WTC11 (cell line): Measurements from ENCODE around the genes PAK5 and SNAP25.

DNA sequence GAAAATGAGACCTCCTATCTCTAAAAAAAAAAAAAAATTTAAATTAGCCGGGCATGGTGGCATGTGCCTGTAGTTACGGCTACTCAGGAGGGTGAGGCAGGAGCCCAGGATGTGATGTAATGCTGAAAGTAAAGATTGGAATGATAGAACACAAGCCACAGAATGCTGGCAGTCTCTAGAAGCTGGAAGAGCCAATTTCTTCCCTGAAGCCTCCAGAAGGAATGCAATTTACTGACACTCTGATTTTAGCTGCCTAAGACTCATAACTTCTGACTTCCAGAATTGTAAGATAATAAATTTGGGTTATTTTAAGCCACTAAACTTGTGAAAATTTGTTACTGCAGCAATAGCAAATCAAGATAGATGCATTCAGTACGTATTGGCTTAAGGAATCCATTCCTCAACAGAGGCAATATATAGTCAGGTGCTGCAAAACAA is 27.3 kb upstream of the HAO1 start:
- PRO-cap: no peak

DNA sequence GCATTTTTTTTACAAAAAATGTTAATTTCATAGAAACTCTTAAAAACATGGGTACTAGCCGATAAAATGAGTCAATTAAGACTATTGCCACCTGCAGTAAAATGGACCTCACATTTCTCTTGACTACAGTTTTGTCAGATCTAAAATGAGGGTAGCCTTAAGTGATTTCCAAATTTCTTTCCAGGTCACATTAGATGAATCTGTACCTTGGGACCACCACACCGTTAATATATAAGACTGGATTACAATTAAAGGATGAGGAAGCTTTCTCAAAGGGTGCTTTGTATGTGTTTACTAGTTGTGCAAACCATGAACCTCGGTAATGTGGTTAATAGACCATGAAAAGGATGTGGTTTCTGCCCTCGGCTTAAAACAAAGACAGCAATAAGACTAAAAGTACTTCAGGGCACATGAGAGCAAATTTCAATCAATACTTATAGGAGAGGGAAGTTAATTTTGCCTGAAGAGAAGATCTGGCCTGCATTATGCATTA is 692 bp upstream of the TMX4 start:
- PRO-cap: no peak

DNA sequence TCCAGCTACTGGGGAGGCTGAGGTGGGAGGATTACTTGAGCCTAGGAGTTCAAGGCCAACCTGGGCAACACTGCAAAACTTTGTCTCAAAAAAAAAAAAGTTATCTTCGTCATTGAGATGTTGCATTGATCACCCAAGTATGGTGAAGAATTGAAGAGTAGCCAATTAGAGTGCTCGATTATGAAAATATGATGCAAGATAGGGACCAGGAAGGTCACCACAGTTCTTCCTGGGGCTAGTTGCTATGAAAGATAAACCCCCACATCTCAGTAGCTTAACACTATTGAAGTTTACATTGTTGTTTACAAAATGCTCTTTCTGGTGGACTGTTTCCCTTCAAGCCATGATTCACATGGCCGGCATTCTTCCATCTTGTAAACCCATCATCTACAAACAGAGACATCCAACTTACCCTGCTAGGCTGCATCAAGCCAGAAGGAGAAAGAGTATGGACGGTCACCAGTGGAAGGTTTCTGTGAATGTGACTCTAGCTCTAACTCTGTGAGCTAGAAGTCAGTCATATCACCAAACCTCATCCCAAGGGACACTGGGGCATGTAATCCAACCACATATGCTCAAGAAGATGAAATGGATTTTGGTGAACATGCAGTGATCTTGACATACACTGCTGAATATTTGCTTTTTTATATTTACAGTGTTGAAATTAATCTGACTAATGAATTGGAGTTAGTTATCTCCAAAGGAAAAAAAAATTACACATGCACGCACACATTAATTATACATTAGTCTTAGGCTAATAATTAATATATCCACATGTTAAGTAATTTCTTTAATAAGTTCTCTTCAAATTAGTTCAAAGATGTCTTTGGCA is 340.7 kb downstream of the PLCB1 start:
- PRO-cap: no peak

DNA sequence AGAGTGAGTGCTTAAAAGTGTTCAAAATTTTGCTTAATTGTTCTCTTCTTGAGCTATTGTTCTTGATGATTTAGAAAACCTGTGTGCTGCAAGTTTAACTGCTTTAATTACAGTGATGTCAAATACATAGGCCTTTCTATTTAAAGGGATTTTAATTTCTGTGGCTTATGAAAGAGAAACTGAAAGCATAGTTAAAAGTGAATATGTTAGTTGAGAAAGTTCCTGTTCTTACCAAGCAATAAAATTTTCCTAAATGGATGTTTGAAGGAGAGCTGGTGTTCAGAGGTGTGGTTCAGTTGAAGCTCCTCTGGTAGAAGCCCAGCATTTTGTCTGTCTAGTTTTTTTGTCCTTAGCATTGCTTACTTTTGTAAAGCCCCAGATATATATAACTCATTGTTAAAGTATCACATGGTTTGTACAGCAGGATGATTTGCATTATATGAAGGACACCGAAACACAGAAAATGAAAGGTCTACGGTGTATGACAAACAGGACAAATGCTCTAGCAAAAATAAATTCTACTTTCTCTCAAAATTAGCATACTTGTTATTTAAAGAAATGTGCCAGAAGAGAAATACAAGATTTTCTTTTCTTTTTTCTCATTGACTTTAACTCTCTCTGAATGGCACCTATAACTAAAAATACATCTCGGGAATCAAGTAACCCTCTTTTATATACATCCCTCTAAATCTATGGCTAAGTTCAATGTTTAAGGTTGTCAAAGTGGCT is 466.1 kb upstream of the PLCB4 start:
- PRO-cap: no peak

GRCh38 chr20:8647768-8648517 is 420.9 kb upstream of the PLCB4 start:
- PRO-cap: no peak

DNA sequence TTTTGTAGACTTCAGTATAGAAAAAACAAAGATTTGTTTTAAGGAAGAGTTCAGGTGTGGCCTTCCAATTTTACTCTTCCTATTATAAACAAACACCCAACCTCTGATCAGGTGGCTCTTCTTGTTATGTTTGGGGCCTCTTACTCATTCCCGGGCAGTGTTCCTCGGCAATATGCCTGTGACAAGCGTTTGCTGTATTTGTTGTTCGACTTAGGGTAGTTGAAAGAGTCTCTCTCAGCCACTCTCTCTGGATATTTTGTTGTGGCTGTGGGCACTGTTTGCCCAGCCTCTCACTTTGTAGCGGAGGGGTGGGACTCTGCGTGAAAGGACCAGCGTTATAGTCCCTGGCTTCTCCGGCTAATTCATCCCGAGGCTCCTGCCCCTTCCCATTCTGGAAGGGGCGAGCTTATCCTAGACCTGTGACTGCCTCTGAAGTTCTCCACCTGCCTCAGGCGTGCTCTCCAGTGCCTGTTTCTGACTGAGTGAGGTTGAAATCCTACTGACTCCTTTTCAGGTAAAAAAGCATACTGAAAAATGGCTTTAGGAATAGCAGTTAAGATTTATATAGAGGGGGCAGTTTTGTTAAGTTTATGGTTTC is 97.4 kb downstream of the PLCB4 start:
- PRO-cap: no peak

DNA sequence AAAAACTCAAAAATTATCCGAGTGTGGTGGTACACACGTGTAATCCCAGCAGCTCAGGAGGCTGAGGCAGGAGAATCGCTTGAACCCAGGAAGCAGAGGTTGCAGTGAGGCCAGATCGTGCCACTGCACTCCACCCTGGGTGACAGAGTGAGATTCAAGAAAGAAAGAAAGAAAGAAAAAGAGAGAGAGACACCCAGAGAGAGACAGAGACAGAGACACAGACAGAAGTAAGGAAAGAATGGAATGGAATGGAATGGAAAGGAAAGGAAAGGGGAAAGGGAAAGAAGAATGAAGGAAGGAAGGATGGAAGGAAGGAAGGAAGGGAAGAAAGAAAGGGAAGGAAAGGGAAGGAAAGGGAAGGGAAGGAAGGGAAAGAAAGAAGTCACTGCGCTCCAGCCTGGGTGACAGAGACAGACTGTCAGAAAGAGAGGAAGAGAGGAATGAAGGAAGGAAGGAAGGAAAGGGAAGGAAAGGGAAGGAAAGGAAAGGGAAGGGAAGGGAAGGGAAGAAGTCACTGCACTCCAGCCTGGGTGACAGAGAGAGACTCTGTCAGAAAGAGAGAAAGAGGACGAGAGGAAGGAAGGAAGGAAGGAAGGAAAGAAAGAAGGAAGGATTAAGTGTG is 221.4 kb upstream of the LAMP5 start:
- PRO-cap: no peak

- PRO-cap: no peak
Observed at GRCh38 chr20:9462450-9462894, 51.9 kb upstream of the LAMP5 start.

- PRO-cap: bidirectional peak, plus-strand start at chr20:9839171, minus-strand start at chr20:9838833
Observed at GRCh38 chr20:9838320-9839515, at the start of gene PAK5. PAK5 (minus strand) TSS chr20:9839076.

- PRO-cap: bidirectional peak, plus-strand start at chr20:10218859, minus-strand start at chr20:10218683
Observed at GRCh38 chr20:10218518-10219260, at the start of gene SNAP25. SNAP25 (plus strand) TSS chr20:10218830.

DNA sequence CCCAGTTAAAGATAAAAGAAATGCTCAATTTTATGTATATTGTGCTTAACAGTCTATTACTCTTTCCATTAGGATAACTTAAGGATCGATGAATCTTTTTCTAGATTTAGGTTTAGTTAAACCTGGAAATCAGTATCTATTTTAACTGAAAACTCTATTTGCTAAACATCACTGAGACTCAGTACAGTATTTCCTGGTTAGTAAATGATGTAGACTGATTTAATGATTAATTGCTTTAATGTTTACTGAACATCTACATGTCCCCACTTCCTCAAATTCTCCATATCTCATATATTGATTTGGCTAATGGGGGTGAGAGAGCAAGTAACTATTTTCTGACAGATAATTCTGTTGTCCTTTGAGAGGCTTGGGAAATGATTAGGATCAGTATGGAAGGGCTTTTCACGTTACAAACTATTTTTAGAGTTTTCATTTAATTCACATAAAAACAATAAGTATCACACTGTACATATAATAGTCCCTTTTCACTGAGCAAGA is 10.3 kb downstream of the MKKS start:
- PRO-cap: no peak

- PRO-cap: no peak
Observed at GRCh38 chr20:10453640-10453880, 18.5 kb downstream of the SLX4IP start.

GRCh38 chr20:10501276-10502057 is 66.4 kb downstream of the SLX4IP start:
- PRO-cap: no peak

GRCh38 chr20:10508370-10509410 is 73.6 kb downstream of the SLX4IP start:
- PRO-cap: no peak

DNA sequence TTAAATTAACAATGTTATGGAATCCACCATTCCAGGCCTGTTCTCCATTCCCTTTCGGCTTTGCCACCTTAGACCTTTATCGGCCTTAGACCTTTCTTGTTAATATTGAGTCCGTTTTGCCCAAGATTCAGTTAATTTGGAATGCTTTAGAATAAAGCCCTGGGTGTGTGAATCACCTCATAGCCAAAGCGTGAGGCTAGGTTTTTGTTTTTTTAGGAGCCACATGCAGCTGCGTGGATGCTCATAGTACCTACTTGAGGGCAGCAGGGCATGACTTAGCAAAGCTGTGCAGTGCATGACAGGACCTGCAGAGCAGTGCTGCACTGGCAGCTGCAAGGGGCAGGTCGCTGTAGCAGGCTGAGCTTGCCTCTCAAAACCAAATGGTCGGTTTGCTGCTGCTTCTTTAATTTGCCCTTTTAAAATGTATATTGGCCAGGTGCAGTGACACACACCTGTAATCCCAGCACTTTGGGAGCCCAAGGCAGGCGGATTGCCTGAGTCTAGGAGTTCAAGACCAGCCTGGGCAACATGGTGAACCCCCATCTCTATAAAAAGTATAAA is 116.1 kb downstream of the JAG1 start:
- PRO-cap: no peak

- PRO-cap: bidirectional peak, plus-strand start at chr20:10614048, minus-strand start at chr20:10613998; unidirectional peak, minus-strand start at chr20:10614087
Observed at GRCh38 chr20:10613713-10614259, 60.0 kb downstream of the JAG1 start.

- PRO-cap: no peak
Observed at GRCh38 chr20:10619285-10620091, 54.3 kb downstream of the JAG1 start.

GRCh38 chr20:10652773-10653262 is 21.0 kb downstream of the JAG1 start:
- PRO-cap: no peak

GRCh38 chr20:11015792-11016007 is 341.9 kb upstream of the JAG1 start:
- PRO-cap: no peak

DNA sequence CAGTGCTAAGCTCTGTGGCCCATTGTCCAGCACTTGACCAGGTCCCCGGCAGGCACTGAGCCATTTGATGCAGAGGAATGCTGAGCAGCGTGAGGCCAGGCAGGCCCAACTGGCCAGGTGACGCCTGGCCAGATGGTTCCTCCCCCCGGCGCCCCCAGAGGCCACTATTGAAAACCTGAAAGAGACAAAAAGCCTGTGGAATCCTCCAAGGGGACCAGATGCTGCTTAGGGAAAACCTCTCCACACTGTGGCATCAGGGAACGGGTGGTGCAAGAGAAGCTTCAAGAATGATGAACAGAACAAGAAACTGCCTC is 597.6 kb upstream of the JAG1 start:
- PRO-cap: bidirectional peak, plus-strand start at position 214 of the sequence, minus-strand start at position 66 of the sequence